Fibroblast of the aortic adventitia (primary cell): ENCODE measurements around the genes ZNF655 and CYP3A4.

DNA sequence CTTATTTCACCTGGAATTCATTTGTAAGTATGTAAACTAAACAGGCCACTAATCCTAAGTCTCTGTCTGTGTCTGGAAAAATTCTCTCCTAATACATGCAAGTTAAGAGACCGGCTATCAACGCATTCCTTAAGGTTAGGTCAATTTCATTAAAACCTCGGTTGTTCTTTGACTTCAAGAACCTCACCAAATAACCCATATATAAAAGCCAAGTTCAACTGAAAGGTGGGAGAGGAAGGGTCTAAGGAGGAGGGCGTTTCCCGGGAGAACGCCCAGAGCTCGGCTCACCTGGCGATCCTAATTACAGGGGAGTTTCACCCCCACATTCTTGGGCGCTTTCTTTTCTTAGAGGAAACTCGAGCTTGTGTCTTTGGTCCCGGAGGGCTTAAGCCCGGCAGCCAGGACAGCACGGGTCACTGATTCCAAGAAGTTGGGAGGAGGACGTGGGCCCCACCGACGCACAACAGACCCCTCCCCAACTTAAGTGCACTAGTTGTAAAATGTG, 1.1 kb downstream of the BAIAP2L1 start:
- CAGE, long polyA plus RNA = no peak

GRCh38 chr7:98421015-98421239, 20.0 kb upstream of the BAIAP2L1 start:
- CAGE, long polyA plus RNA = no peak

DNA sequence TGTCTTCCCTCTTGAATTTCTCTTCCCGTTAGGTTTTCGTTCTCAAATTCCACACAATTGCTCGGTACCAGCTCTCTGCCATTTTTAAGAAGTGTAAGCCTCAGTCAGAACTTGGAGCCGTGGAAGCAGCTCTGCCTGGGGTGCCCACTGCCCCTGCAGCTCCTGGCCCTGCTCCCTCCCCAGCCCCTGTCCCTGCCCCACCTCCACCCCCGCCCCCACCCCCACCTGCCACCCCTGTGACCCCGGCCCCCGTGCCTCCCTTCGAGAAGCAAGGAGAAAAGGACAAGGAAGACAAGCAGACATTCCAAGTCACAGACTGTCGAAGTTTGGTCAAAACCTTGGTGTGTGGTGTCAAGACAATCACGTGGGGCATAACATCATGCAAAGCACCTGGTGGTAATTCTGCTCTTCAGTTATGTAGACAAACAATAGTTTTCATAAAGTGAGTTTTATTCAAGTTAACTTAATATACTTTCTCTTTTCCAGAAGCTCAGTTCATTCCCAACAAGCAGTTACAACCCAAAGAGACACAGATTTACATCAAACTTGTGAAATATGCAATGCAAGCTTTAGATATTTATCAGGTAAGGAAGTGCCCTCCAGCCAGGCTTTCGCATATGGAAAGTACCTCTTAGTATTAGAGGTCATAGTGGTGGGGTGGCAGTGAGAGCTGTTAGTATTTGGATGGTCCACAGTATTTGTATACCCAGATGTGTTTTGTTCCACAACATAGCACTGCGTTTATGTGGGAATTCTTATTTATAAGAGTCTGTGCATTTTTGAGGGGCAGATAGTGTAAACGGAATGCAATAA, 31.9 kb downstream of the TRRAP start:
- CAGE, long polyA plus RNA = no peak

GRCh38 chr7:98922637-98923157, 44.4 kb downstream of the TRRAP start:
- CAGE, long polyA plus RNA = no peak

DNA sequence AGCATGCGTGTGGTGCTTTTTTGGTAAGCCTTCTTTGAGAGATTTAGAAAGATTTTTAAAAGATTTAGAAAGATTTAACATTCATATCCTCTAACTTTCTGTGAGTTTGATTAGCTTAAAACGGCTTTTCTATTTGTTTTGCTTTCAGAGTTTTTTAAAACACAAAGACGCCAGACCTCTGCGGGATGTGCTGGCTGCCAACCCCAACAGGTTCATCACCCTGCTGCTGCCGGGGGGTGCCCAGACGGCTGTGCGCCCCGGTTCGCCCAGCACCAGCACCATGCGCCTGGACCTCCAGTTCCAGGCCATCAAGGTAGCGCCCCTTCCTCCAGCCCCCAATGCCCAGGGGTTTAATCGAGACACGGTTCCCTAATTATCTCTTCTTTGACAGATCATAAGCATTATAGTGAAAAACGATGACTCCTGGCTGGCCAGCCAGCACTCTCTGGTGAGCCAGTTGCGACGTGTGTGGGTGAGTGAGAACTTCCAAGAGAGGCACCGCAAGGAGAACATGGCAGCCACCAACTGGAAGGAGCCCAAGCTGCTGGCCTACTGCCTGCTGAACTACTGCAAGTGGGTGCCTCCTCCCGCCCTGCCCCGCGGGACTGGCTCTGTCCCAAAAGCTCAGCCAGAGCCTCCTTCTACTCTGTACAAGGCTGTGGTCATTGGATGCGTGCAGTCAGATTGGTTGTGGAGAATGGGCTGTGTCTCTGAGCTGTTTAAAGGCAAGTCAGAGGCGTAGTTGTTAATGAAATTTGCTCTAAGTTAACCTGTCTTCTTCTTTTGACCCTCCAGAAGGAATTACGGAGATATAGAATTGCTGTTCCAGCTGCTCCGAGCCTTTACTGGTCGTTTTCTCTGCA, 71.2 kb downstream of the TRRAP start:
- CAGE, long polyA plus RNA = no peak

DNA sequence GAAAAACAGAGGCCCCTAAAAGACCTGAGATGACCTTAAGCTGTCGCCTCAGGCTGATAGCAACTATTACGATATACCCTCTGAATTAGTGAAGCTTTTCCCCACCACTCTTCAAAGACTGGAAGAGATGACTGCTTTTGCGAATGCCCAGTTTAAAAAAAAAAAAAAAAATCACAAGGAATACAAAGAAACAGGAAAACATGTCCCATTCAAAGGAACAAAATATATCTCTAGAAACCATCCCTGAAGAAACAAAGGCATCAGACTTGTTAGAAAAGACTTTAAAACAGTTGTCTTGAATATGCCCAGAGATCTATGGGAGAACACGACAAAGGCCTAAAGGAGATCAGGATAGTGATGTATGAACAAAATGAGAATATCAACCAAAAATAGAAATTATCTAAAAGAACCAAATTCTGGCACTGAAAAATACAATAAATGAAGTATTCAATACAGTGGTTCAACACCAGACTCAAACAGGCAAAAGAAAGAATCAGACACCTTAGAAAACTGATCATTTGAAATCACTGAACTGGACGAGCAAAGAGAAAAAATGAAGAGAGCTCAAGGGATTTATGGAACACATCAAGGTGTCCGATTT, 120.9 kb downstream of the SMURF1 start:
- CAGE, long polyA plus RNA = no peak

- CAGE, long polyA plus RNA = no peak
Observed at GRCh38 chr7:99043014-99043482, 100.9 kb downstream of the SMURF1 start.

- CAGE, long polyA plus RNA = no peak
Observed at GRCh38 chr7:99124279-99124558, 19.7 kb downstream of the SMURF1 start.

DNA sequence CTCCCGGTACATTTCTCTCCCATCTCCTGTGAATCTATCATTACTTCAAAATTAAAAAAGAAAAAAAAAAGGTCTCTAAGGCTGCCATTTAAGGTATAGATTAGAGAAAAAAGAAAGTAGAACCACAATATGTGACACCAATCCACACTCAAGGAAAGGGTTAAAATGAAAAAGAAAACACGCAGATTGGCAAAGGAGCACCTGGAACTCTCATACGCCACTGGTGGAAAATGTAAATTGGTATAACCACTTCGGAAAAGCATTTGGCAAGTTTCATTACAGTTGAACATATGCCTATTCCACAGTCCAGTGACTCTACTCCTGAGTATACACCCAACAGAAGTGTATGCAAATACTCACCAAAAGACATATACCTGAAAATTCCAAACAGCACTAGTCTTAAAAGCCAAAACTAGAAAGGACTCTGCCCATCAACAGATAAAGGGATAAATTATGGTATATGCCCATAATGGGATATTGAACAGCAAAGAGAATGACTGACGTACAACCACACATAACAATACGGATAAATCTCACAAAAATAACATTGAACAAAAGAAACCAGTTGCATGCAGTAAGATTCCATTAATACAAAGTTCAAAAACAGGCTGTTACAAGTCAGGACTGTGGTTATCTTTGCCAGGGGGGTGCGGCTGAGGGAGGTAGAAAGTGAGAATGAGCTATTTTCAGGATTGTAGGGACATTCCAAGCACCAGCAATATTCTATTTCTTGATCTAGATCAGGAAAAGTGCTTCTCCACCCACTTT, 10.4 kb downstream of the SMURF1 start:
- CAGE, long polyA plus RNA = no peak

DNA sequence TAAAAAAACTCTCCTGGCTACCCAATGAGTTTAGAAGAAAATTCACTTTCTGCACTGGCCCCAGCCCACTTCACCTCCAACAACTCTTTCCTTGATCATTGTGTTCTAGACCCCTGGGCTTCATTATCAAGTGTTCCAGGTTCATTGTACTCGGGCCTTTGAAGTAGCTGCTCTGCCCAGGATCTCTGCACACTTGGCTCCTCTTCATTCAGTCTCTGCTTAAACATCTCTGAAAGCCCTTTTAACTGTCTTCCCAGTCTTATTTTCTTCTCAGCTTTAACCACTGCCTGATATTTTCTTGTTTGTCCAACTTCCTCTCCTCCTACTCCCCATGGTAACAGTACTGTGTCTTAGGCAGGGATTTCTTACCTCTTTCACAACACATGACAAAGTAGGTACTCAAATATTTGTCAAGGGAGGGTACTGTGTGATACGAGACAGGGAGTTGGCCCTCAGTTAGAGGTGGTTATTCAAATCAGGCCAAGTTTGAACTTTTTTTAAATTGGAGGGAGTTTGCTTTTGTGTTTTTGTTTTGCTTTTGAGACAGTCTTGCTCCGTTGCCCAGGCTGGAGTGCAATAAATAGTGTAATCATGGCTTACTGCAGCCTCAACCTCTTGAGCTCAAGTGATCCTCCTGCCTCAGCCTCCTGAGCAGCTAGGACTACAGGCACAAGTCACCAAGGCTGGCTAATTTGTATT, 2.3 kb upstream of the KPNA7 start:
- CAGE, long polyA plus RNA = no peak

- CAGE, long polyA plus RNA = no peak
Observed at GRCh38 chr7:99326214-99326968, 693 bp downstream of the ARPC1A start.

GRCh38 chr7:99455683-99456904, 9.9 kb downstream of the ATP5MF start:
- CAGE, long polyA plus RNA = no peak

DNA sequence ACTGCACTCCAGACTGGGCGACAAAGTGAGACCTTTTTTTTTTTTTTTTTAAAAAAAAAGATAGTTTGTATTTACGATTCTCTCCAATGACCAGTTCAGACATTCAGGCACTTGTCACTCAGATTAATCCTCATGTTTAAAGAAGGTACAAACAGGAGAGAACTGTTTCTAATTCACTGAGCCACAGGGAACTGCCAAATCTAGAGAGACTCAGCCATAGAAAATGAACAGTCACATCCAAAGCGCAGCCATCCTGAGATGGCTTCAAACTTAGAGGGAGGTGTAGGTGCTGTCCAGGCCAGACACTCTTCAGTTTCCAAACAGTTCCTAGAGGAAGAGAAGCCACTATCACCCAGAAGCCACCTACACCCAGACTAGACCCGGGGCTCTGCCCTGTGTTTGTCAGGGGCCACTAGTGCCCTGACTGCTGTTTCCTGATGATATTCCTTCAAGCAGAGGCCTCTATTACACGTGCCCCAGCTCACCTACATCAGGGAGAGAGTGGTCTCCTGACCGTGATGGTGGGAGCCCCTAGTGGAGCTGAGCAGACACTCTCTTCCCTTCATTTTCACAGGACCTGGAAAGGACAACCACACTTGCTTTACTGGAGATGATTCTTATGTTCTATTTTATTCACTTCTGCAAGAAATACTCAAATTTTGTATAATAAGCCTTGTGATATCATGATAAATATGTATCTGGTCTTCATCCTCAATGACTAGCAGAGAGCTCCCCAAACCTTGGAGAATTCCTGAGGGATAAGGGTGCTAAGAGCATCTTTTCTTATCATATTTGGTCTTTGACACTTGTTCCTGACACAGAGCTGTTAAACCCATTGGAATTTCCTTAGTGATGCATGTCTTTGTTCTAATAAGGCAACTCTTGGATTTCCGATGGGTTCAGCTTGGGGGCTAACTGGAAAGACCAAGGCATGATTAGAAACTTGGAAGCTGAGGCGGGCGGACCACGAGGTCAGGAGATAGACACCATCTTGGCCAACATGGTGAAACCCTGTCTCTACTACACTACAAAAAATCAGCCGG, 9.2 kb downstream of the ZNF394 start:
- CAGE, long polyA plus RNA = no peak

DNA sequence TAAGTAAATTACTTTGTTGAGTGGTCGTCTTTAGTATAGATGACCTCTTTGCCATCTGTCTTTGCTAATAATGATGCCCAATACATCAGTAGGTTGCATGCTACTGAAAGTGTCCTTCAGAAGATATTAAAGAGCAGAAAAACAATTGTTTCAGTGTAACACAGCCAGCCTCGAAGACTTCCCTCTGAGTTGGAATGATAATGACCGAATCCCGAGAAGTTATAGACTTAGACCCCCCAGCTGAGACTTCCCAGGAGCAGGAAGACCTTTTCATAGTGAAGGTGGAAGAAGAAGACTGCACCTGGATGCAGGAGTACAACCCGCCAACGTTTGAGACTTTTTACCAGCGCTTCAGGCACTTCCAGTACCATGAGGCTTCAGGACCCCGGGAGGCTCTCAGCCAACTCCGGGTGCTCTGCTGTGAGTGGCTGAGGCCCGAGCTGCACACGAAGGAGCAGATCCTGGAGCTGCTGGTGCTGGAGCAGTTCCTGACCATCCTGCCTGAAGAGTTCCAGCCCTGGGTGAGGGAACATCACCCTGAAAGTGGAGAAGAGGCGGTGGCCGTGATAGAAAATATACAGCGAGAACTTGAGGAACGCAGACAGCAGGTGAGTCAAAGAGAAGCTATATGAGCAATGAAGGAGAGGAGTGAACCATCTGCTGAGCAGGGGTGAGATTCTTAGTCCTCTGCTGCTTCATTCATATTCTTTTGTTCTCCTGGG, 1.6 kb downstream of the ZKSCAN5 start:
- CAGE, long polyA plus RNA = no peak

- CAGE, long polyA plus RNA = no peak
Observed at GRCh38 chr7:99558361-99559519, at the start of gene ZNF655. TSS of gene ZNF655 (plus strand) at chr7:99558642.

DNA sequence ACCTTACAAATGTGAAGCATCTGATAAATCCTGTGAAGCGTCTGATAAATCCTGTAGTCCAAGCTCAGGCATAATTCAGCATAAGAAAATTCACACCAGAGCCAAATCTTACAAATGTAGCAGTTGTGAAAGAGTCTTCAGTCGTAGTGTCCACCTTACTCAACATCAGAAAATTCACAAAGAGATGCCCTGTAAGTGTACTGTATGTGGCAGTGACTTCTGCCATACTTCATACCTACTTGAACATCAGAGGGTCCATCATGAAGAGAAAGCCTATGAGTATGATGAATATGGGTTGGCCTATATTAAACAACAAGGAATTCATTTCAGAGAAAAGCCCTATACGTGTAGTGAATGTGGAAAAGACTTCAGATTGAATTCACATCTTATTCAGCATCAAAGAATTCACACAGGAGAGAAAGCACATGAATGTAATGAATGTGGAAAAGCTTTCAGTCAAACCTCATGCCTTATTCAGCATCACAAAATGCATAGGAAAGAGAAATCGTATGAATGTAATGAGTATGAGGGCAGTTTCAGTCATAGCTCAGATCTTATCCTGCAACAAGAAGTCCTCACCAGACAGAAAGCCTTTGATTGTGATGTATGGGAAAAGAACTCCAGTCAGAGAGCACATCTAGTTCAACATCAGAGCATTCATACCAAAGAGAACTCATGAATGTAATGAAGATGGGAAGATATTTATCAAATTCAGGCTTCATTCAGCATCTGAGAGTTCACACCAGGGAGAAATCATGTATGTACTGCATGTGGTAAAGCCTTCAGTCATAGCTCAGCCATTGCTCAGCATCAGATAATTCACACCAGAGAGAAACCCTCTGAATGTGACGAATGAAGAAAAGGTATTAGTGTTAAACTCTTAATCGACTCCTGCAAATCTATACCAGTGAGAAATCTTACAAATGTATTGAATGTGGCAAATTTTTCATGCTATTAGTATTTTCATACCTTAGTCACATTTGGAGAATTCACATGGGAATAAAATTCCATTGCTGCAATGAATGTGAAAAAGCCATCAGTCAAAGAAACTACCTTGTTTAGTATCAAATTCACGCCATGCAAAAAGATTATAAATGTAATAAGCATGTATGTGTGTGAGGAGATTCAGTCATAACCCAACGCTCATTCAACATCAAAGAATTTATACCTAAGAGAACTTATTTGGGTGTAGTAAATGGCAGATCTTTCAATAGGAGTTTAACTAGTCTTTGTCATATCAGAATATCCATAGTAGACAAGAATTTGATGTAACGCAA, 14.9 kb downstream of the ZNF655 start:
- CAGE, long polyA plus RNA = no peak

- CAGE, long polyA plus RNA = no peak
Observed at GRCh38 chr7:99699848-99700350, 20.1 kb upstream of the CYP3A5 start.

- CAGE, long polyA plus RNA = no peak
Observed at GRCh38 chr7:99784085-99784510, at the start of gene CYP3A4. TSS of gene CYP3A4 (minus strand) at chr7:99784184.

- CAGE, long polyA plus RNA = no peak
Observed at GRCh38 chr7:99859931-99860818, 16.7 kb downstream of the OR2AE1 start.

DNA sequence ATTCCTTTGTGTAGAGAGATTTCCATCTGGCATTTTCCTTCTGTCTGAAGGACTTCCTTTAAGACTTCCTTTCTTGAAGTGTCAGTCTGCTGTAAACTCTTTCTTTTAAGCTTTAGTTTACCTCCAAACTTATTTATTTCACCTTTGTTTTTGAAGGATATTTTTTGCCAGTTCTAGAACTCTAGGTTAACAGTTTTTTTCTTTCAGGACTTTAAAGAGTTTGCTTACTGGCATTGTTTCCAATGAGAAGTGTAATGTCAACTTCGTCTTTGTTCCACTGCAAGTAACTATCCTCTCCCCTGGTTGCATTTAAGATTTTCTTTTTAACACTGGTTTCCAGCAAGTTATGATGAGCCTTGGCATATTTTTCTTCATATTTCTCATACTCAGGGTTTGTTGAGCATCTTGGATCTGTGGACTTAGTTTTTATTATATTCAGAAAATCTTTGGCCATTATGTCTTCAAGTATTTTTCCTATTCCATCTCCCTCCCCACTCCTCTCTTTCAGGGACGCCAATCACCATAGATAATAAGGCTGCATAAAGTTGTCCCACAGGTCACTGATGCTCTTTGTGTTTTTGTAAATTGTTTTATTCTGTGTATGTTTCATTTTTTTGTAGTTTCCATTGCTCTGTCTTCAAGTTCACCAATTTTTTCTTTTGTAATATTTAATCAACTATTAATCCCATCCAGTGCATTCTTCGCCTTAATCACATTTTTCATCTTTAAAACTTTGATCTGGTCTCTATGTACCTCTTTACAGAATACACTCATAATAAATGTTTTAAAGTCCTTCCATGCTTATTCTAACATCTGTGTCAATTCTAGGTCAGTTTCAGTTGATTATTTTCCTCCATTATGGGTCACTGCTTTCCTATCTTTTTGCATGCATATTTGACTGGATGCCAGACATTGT, 18.5 kb downstream of the TRIM4 start:
- CAGE, long polyA plus RNA = no peak